Measurements from ENCODE around the gene GADL1.

DNA sequence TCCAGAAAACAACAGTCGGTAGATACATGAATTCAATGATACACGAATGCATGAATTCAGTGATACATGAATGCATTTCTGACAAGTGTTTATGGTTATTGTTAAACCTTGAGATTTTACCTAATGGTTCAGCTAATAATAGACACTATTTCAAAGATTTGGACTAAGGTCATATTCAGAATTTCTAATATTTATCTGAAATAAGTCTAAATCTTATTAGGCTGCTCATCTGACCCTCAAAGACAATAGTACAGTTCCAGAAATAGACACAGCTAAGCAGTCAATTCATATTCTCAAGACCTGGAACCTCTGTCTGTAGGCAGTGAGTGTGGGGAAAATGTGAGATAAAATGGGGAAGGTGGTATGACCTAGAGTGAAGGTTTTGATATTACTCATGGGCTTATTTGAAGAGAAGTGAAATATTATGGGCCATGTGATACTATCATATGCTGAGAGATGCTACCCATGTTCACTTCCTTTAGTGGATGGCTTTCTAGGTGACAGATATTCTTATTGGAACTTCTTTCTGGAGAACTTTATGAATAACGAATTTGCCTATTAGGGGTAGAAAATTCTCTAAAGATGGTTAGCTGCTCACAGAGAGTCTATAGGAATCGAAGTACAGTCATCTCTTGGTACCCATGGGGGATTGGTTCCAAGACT lies 33.5 kb downstream of the TGFBR2 start:
- PRO-cap = no peak

DNA sequence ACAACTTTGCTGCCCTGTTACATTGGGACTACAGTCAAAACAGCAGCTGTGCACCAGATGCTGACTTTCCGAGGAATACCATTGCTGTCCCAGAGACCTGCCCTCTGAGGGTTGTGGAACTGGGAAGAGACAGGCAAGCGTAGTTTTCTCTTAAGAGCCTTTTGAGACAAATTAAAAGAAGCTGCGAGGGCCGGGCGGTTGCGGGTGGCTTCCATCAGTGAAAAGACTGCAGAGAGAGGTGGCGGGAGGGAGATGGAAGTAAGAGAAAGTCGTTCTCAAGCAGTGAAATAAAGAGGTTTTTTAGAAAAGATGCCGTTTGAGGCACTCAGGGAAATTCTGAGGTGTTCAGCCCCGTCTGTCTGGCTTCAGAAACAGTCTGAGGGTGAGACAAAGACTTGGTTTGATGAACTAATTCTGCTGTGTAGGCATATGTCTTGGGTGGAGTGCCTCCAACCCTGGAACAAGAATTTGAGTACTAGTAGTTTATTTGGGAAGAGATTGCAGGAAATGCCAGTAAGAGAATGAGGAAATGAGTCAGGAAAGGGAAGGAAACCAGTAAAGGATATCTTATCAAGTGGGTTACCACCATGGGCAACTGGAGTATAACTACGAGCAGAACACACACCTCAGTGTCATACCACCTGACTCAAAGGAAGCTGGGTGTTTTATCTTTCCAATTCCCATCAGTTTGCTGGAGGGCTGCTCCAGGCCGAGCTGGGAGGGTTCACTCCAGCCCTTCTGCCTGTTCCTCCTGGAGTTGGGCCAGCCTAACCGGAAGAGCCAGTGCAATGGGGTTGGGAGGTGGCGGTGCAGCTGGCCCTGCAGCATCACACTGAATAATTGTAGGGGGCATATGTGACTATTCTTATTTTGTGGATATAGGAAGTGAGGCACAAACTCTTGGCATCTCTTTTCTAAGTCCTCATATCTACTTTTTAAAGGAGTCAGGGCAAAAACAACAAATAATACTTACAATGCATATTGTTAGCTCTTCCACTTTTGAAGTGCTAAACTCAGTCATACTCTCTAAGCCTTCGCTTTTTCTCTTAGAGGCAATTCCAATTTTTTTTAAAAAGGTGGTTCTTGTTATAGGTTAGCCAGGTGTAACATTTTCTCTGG lies 75.3 kb downstream of the TGFBR2 start:
- PRO-cap = no peak

DNA sequence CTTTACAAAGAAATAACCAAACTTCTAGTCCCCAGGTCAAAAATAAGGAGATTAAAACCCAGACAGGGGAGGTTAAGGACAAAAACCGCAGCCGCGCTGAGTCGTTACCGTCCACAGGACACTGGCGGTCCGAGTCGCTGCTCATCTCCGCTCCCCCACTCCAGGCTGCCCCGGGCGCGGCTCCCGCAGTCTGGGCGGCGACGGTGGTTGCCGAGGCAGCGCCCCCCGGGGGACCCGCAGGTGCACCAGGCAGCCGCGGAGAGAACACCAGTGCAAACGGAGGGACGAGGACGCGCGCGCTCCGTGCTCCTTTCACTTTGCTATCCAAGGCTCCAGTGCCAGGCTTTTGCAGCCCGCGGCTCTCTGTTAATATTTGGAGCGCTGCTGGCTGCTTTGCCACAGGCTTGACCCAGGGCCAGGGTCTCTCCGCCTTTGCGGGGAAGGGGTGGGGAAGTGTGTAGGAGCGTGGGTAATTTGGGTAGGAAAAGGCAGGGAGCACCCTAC lies at the start of gene GADL1:
Gene GADL1, minus strand, starts transcription at position 192 of the 504 bp plus-strand sequence.
- PRO-cap = no peak

DNA sequence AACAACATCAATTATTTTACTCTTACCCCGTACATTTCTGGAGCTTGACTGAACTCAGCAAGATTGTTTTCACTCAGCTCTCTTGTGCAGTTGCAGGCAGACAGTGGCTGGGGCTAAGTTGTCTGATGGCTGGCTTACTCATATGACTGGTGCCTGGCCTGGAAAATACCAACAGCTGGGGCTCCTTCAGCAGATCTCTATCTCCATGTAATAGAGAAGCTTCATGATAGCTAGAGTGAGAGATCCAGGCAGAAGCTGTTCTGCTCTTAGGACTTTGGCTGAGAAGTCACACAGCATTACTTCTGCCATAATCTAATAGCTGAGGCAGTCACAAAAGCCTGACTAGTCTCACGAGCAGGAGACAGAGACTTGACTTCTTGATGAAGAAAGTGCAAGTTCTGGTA lies 110.0 kb upstream of the GADL1 start:
- PRO-cap = no peak

DNA sequence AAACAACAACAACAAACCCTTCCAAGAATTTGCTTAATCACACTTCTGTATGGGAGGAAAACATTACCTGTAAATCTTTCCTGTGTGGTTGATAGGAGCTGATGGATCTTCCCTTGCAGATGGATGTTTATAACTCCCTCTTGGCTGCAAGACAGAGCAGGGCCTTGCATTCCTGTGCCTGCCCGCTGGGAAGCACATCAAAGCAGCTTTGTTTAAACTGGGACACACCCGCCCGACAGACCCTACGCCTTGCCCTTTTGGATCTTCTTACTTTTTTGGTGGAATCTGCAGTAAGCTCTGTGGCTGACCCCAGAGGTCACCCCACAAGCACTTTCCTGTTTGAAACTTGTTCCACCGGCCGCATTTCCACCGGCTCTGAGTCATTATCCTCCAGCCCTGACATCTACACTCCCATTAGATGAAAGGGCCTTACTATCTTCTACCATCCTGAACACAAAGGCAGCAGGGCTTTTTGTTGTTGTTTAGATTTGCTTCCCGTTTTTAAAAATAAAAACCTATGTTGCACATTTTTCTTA lies 244.1 kb upstream of the STT3B start:
- PRO-cap = no peak

GRCh38 chr3:32106791-32107397 lies 474 bp downstream of the GPD1L start:
- PRO-cap = no peak

- PRO-cap = no peak
These were observed 37.2 kb upstream of the CMTM8 start for GRCh38 chr3:32201106-32201773.

GRCh38 chr3:32467341-32467593 lies 35.4 kb downstream of the CMTM6 start:
- PRO-cap = no peak

DNA sequence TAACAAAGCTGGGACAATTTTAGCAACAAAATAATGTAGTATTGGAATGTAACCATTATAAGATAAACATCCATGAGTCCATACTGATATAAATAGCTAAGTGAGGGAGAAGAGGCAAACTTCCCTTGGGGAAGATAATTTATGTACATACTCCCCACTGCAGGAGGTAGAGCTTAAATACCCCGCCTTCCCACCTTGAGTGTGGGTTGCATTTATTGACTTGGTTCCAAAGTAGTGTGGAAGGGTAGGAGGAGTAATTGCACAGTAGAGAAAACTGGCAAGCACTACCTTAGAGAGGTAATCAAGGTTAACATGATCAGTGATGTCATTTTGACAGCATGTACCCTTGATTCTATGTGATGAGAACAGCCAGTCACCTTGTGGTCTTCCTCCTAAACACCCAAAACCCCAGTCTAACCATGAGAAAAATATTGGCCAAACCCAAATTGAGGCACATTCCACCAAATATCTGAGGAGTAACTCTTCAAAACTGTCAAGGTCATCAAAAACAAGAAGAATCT lies 924 bp upstream of the CNOT10 start:
- PRO-cap = no peak

GRCh38 chr3:32918024-32918469 lies 33.4 kb upstream of the CCR4 start:
- PRO-cap = no peak

DNA sequence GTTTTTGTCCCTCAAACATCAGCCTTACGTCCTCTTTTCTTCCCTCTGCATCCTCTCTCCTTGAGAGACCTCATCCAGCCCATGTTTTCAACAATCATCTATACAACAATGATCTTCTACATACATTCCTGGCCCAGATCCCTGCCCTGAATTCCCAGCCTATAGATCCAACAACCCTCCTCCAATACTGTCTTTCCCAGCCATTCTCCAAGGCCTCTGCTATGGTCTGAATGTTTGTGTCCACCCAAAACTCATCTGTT lies 60.6 kb downstream of the CCR4 start:
- PRO-cap = no peak

GRCh38 chr3:33055150-33055519 lies 41.8 kb downstream of the GLB1 start:
- PRO-cap = no peak

DNA sequence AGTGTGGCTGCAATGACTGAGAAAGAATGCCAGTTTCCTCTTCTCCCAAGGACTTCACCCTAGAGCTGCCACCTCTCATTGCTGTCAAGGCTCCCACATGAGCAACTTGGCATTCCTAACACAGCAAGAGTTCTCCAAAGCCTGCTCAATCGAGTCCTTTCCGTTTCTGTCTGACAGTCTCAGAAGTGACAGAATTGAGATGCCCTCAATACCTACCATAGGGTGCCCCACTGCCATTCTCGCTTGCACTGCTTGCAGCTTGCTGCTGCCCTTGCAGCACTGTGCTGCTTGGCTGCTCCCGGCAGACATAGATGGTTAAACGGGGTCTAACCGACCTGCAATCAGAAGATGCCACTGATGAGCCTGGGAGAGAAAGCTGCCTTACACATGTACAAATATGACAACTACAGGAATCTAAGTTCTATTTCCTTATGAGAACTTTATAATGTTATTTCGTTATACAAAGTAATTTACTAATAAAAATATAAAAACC lies 44.2 kb downstream of the UBP1 start:
- PRO-cap = no peak

DNA sequence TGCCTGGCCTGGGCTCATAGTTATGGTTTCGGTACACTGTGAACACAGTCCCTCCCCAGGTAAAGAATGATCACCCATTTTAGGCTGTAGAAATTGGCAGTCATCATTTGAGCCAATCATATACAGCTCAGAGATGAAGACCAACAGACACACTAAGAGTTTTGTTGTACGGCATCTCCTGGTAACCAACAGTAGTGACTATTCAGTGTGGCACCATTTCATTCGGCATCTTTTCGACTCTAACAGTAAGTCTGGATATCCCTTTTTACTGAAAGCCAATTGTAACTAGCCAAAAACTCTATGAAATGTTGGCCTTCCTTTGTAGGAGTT lies 33.5 kb downstream of the UBP1 start:
- PRO-cap = no peak

GRCh38 chr3:33416556-33417125 lies 23.6 kb downstream of the UBP1 start:
- PRO-cap = no peak

DNA sequence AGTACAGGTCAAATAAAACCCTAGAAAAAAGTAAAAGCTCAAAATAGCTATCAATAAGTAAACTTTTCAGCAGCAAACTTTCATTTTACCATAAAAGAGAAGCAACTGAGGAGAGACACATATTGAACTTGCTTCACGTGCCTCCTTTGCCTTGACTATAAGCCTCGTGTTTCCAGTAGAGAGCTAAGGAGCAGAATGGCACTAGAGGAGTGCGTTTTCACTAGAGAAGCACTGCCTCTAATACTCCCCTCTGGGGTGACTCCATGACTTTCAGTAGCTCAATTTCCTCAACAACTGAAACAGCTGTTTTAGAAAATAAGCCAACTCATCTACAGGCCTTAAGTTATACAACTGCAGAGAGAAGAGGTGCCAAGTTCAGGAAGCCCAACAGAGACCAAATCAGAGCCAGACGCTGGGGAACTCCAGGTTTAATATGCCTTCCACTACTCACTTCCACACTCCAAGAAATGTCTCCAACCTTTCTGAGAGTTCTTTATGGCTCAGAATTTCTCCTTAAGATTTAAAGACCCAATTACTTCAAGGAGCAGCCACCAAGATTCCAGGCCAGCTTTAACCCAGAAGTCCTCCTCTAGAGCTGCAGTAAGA lies 1.9 kb downstream of the UBP1 start:
- PRO-cap = no peak

- PRO-cap = unidirectional peak, plus-strand start at chr3:33441076; unidirectional peak, plus-strand start at chr3:33441118
These were observed 827 bp upstream of the UBP1 start for GRCh38 chr3:33440700-33441764.

GRCh38 chr3:33841676-33842321 lies 43.4 kb downstream of the PDCD6IP start:
- PRO-cap = no peak

DNA sequence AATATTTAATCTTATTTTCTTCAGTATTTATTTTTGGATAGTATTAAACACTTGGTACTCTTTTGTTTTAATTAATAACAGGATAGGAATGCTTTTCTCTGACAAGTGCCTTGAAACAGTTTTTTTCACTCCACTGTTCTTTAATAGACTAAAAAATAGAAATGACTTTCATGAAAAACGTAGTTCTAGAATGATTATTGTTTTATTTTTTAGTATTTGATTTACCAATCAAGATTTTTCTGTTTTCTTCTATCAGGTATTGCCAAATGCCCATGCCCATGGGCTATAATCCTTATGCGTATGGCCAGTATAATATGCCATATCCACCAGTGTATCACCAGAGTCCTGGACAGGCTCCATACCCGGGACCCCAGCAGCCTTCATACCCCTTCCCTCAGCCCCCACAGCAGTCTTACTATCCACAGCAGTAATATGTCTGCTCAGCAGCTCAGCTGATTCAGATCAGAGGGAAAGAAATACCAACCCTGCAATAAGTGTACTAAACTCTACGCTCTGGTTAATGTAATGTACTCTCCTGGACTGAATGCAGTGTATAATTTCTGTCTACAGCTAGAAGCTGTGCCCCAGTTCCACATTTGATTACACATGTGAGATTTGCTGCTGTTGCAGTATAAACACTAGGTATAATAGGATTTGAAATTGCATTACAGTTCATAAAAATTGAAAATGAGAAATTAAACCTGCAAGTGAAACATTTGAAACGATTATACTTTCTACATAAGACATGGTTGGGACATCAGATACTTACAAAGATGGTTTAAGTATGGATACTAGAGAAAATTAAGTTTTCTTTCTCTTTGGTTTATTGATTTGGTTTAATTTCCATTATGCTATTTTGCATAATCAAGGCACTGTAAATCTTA lies 67.9 kb downstream of the PDCD6IP start:
- PRO-cap = no peak

DNA sequence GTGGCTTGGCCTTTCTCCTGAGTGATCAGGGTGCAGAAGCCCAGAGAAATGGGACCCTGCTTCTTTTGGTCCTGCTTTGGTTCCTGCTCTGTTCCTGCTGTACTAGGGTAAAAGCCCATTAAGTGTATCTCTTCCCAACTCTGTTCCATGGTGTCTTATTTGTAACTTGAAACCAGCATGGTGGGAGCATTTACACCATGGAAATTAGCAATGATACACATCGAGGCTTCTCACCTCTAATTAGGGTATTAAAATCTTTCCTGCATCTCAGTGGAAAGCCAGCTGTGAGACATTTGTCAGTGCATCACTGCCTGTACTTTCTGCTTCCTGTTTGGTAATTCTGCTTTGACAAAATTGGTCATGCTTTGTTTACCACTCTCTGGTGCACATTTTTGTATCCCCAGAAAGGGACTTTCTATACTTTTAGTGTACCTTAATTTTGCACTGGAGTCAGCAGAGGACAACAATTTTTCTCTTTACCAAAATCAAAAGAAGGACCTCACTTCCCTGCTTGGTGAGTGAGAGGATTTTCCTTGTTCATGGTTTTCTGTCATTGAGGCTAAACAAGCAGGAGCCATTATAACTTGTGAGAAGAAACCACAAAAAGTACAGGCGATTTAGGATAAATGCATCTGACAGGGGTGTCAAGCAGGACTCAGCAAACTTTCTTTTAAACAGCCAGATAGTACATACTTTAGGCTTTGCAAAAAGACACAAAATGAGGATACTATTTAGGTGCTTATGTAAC lies 402.2 kb downstream of the PDCD6IP start:
- PRO-cap = no peak